Measurements from ENCODE around the gene TTC30A.

- RRBS = 6% methylated on average over 27 of the region's 73 CpGs
CAGE:
- cytosol, long polyA plus RNA = no peak
- long polyA plus RNA = no peak
- nucleus, long polyA plus RNA = no peak
Observed at GRCh38 chr2:176151787-176152853, 770 bp downstream of the HOXD4 start.

- RRBS = 2% methylated on average over 8 of the region's 26 CpGs
CAGE:
- cytosol, long polyA plus RNA = no peak
- long polyA plus RNA = no peak
- nucleus, long polyA plus RNA = no peak
Observed at GRCh38 chr2:176162976-176163543, 6.0 kb downstream of the HOXD3 start.

GRCh38 chr2:176164593-176165764 lies 7.9 kb downstream of the HOXD3 start:
- RRBS = 3% methylated on average over 5 of the region's 76 CpGs
CAGE:
- cytosol, long polyA plus RNA = no peak
- long polyA plus RNA = no peak
- nucleus, long polyA plus RNA = no peak

GRCh38 chr2:176428864-176429334 lies 159.7 kb downstream of the MTX2 start:
- RRBS = no CpG with 5 or more reads among the region's 3 CpGs
CAGE:
- cytosol, long polyA plus RNA = no peak
- long polyA plus RNA = no peak
- nucleus, long polyA plus RNA = no peak

DNA sequence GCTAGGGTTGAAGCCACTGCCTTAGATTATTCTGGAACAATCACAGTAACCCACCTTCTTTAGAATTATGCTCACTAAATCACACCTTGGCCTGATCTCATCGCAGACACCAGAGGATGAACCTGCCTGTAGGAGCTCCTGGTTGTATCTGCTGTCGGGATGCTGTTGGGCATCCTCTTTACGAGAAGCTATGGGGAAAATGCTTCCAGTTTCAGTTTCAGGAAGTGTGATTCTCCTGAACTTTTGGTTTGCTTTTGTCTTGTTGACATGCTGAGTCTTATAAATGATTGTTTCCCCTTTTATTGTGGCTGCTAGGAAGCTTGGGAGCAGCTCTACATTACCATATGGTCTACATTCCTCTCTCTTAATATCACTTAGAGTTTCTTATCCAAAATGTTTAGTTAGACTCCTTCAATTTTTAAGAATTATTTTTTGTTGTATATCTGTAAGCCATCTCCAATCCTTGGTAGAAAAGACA lies 227.5 kb downstream of the MTX2 start:
- RRBS = no CpG with 5 or more reads among the region's 3 CpGs
CAGE:
- cytosol, long polyA plus RNA = no peak
- long polyA plus RNA = no peak
- nucleus, long polyA plus RNA = no peak

DNA sequence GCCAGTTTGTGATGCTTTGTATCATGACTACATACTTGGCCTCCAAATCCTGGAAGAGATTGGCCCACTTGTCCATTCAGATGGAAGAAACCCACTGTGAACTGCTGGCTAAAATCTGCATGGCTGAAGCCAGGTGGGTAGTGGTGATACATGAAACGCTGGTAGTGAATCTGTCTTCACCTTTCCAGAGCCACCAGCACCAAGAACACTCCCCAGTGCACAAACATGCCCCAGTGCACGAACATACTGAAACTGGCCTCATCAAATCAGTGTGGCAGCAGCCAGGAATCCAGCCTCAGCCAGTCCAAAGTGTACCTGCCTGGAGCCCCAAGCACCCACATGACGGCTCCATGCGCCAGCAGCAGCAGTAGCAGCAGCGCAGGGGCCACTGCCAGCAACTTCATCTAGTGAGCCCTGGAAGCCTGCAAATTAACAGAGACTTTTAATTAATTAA lies 406.6 kb upstream of the HNRNPA3 start:
- RRBS = no CpG with 5 or more reads among the region's 5 CpGs
CAGE:
- cytosol, long polyA plus RNA = no peak
- long polyA plus RNA = no peak
- nucleus, long polyA plus RNA = no peak

GRCh38 chr2:177148378-177149461 lies 63.9 kb upstream of the HNRNPA3 start:
- RRBS = no CpG with 5 or more reads among the region's 27 CpGs
CAGE:
- cytosol, long polyA plus RNA = no peak
- long polyA plus RNA = no peak
- nucleus, long polyA plus RNA = no peak

- RRBS = no CpG with 5 or more reads among the region's 3 CpGs
CAGE:
- cytosol, long polyA plus RNA = start-site peak on the plus strand at chr2:177220311-177220321, 71 reads; start-site peak on the plus strand at chr2:177220399-177220413, 35 reads; start-site peak on the plus strand at chr2:177220784-177220799, 58 reads; start-site peak on the plus strand at chr2:177220988-177220997, 34 reads
- long polyA plus RNA = start-site peak on the plus strand at chr2:177220311-177220321, 67 and 161 reads in 2 replicates; start-site peak on the plus strand at chr2:177220399-177220450, 50 and 87 reads in 2 replicates; start-site peak on the plus strand at chr2:177220782-177220786, 31 and 30 reads in 2 replicates; start-site peak on the plus strand at chr2:177220985-177220997, 22 and 18 reads in 2 replicates
- nucleus, long polyA plus RNA = start-site peak on the plus strand at chr2:177220310-177220345, 63 reads; start-site peak on the plus strand at chr2:177220399-177220445, 58 reads; start-site peak on the plus strand at chr2:177220784-177220797, 19 reads; start-site peak on the plus strand at chr2:177220985-177220996, 45 reads
Observed at GRCh38 chr2:177220032-177221119, 7.8 kb downstream of the HNRNPA3 start.

DNA sequence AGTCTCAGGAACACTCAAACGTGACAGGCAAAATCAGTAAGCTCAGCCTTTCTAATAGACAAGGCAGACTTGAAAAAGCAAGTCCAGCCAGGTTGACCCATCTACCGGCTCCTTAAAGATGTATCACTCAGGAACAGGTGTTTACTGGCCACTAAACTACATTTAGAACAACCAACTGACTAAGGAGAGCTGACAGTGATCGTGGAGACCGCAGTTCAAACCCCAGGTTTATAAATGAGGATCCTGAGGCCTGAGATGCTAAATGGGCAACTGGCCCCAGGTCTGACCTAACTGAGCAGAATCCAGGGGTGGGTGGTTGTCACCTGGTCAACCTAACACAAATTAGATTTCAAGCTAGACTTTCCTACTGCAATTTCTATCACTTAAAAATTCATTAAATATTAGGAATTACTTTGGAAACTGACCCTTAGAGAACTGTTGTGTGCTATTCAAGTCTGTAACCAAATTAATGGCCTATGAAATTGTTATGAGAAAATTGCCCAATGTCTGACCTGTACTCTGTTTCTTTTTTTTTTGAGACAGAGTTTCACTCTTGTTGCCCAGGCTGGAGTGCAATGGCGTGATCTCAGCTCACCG lies 16.5 kb downstream of the NFE2L2 start:
- RRBS = no CpG with 5 or more reads among the region's 6 CpGs
CAGE:
- cytosol, long polyA plus RNA = no peak
- long polyA plus RNA = no peak
- nucleus, long polyA plus RNA = no peak

DNA sequence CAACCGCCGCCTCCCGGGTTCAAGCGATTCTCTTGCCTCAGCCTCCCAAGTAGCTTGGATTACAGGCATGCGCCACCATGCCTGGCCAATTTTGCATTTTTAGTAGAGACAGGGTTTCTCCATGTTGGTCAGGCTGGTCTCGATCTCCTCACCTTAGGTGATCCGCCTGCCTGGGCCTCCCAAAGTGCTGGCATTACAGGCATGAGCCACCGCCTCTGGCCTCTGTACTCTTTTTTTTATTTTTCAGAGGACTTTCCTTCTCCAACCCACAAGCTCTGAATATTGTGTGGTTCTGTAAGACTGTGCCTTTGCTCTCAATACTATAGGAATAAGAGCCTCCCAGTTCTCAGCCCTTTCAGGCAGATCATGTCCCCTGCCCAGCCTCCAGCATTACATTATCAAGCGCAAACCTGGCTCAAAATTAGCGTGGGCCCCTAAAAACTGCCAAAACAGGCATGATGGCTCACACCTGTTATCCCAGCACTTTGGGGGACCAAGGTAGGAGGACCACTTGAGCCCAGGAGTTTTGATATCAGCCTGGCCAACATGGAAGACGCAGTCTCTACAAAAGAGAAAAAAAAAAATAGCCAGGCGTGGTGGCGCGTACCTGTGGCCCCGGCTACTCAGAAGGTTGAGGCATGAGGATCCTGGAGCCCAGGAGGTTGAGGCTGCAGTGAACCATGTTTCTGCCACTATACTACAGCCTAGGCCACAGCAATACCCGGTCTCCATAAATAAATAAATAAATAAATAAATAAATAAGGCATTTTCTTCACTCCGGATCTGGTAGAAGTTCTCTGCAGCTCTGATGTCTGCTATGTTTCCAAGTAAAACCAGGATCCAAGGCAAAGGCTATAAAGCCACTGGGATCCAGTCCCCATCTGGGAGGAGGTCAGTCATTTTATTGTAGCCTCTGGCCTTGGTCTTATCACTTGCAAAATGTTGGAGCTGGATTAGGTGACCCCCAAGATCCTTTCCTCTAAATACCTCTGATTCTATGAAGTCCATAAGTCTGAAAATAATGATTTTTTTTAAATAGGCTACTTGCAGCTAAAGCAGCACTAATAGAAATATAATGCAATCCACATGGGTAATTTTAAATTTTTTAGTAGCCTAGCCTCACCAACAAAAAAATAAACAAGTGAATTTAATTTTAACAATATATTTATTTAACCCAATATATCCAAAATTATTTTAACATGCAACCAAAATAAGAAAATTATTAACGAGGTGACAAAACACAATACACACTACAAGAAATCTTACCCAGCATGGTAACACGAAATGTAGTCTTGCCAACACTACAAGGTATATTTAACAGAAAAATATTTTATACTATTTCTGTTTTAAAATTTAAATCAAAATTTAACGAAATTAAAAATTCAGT lies 15.5 kb downstream of the NFE2L2 start:
- RRBS = 90% methylated on average over 2 of the region's 20 CpGs
CAGE:
- cytosol, long polyA plus RNA = no peak
- long polyA plus RNA = no peak
- nucleus, long polyA plus RNA = no peak

DNA sequence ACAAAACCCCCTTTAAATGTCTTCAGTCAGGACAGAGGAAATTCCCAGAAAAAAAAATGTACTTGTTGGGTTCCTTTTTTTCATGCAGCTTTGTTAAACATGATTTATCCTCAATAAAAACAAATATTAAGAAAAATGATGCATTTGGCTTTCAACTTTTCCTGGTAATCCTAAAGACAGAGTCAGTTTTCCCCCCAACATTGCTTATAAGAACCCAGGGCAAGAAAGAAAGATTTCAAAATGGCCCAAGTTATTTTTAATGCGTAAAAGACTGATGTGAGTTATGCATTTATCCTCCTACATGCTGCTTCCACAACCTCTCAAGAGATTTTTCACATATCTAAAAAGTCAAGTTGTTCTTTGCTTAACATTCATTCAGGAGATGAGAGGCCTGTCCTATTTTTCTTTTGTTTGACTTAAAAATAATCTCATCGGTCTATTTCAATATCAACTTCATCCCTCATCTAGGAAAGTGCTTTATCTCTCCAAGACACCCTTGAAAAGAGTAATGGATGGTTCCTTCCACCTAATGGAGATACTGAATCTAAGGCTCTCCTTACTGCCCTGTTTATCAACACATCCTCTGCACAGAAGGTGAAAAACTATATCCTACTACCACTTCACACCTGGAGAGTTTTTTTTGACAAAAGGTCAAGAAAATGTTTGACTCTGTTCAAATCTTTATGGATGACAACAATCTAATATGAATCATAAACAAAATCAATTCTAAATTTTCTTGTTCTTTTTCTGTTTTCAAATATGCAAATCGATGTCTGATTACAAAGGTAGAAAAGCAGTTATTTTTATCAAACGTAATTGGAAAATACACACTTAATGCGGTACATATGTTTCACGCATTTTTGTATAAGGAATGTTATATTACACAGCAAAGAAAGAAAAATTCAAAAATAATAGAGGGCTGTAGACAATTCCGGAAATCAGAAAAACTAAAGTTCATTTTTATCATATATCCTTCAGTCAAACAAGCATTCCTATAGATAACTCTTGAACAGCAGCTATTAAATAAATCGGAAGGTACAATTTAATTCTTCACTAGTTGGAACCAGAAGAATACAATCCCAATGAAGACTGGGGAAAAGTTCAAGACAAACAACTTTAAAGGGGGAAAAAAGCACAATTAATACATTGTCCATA lies 2.3 kb downstream of the NFE2L2 start:
- RRBS = no CpG with 5 or more reads among the region's 8 CpGs
CAGE:
- cytosol, long polyA plus RNA = no peak
- long polyA plus RNA = no peak
- nucleus, long polyA plus RNA = no peak

DNA sequence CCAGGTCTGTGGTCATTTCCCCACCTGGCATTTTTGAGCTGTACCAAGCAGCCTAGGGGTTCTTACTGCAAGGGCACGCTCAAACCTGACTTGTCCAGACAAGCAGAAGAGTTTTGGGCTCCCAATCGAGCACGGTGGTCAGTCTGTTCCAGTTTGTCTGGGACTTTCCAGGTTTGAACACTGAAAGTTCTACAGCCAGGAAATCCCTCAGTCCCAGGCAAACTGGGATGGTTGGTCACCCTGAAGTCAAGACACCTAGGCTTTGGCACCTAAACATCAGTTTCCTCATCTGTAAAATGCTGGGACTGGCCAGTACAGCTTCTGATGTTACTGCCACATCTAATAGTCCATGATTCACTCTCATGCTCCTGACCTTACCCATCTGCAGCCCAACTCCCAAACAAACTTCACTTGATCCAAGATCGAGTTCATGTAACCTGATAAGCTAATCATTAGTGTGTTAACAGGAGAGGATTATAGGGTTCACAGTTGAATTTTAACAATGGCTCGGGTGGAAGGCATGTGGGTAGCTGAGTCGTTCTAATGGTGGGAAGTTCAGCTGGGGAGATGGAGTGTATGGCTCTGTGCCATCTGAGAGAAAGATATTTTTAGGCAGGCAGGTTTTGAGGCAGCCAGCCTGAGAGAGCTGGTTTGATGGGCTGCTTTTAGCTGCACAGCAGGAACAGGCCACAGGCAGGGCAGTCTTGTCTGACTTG lies 17.5 kb upstream of the NFE2L2 start:
- RRBS = no CpG with 5 or more reads among the region's 6 CpGs
CAGE:
- cytosol, long polyA plus RNA = no peak
- long polyA plus RNA = no peak
- nucleus, long polyA plus RNA = no peak

GRCh38 chr2:177352483-177353107 lies 40.0 kb upstream of the AGPS start:
- RRBS = no CpG with 5 or more reads among the region's 3 CpGs
CAGE:
- cytosol, long polyA plus RNA = no peak
- long polyA plus RNA = no peak
- nucleus, long polyA plus RNA = no peak

- RRBS = 2% methylated on average over 18 of the region's 76 CpGs
CAGE:
- cytosol, long polyA plus RNA = no peak
- long polyA plus RNA = no peak
- nucleus, long polyA plus RNA = start-site peak on the minus strand at chr2:177618734-177618742, 14 reads; start-site peak on the minus strand at chr2:177618917-177618933, 5 reads
Observed at GRCh38 chr2:177618183-177619196, at the start of gene TTC30A. TTC30A (minus strand) TSS chr2:177618742.

GRCh38 chr2:177915125-177915480 lies 157.5 kb downstream of the PDE11A start:
- RRBS = no CpG with 5 or more reads among the region's 3 CpGs
CAGE:
- cytosol, long polyA plus RNA = no peak
- long polyA plus RNA = no peak
- nucleus, long polyA plus RNA = no peak

- RRBS = no CpG with 5 or more reads among the region's 6 CpGs
CAGE:
- cytosol, long polyA plus RNA = no peak
- long polyA plus RNA = no peak
- nucleus, long polyA plus RNA = no peak
Observed at GRCh38 chr2:177972927-177973148, 99.7 kb downstream of the PDE11A start.

GRCh38 chr2:178191251-178191767 lies 3.0 kb upstream of the OSBPL6 start:
- RRBS = no CpG with 5 or more reads among the region's 6 CpGs
CAGE:
- cytosol, long polyA plus RNA = no peak
- long polyA plus RNA = no peak
- nucleus, long polyA plus RNA = no peak

DNA sequence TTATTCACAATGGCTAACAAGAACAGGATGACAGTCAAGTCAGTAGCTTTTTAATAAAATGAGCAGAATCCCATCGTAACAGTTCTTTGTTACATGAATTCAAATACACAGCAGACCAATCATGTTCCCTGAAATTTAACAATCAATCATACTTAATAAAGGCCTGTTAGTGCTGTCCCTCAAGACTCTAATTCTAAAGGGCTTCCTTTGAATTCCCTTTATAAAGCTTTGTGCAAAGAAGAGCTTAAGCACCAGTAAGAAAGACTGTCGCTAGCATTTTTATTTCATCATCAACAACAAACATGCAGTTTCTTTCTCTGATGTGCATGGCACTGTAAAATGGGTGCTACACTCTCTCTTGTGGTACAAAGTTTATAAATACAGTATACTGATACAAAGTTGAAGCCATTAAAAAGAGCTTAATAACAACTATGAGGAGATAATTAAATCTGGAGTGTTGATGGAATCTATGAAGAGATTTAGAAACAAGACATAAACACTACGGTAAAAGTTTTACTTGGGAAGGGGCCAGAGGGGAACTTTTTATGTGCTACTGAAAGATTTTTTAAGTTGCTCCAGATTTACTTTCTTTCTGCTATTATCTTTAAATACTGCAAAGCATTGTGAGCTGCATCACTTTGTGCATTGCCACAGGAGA lies 19.3 kb downstream of the PRKRA start:
- RRBS = no CpG with 5 or more reads among the region's 3 CpGs
CAGE:
- cytosol, long polyA plus RNA = no peak
- long polyA plus RNA = start-site peak on the minus strand centred at position 180 of the sequence, 8 bp wide, 279 and 226 reads in 2 replicates
- nucleus, long polyA plus RNA = start-site peak on the minus strand centred at position 181 of the sequence, 6 bp wide, 55 reads

DNA sequence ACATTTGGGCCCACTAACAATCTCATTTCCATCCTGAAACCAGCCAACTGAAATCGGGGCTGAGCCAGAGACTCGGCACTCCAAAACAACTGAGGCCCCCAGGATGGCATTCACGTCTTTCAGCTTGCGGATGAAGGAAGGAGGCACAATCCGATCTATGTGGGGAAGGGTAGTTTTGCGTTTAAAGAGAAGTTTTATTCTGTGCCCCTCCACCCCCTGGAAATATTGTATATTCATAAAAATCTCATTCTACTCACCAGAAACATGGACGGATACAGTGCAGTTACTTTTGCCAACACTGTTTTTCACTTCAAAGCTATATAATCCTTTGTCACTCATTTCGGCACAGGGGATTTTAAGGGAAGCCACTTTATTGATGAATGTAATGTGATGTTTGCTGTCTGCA lies 87.9 kb downstream of the TTN start:
- RRBS = no CpG with 5 or more reads among the region's 8 CpGs
CAGE:
- cytosol, long polyA plus RNA = no peak
- long polyA plus RNA = no peak
- nucleus, long polyA plus RNA = no peak

DNA sequence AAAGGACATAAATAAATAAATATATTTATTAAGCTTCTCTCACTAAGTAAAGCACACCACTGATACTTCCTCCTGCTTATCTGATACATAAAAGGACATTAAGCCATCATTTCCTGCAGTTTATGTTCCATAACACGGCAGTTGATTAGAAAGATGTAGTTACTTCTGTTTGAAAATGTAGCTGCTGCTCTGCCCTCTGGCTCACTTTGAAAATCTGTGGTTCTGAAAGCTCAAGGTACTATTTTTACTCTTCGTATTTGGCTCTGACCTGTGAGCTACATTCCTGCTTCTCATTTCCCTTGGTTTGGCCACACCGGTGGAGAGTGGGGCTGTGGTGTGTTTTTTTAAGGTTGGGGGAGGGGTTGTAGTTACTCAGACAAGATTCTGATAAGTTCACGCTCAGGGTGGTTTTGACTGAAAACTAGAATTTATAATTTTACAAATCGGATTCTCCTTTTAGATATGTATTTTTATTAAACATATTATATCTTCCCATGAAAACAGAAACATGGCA lies 12.8 kb upstream of the TTN start:
- RRBS = no CpG with 5 or more reads among the region's 5 CpGs
CAGE:
- cytosol, long polyA plus RNA = no peak
- long polyA plus RNA = no peak
- nucleus, long polyA plus RNA = no peak